SK-N-SH (cell line): Measurements from ENCODE around the gene FHIP1A.

GRCh38 chr4:151409092-151409967, at the start of gene FHIP1A:
Gene FHIP1A (plus strand): TSS chr4:151409176.
- RRBS: 6% methylated on average over 18 of the region's 55 CpGs
CAGE:
- cytosol, long polyA plus RNA: no peak
- long polyA plus RNA: no peak
- nucleus, long polyA plus RNA: start-site peak on the plus strand at chr4:151409146-151409323, 8 and 67 reads in 2 replicates

- RRBS: no CpG with 5 or more reads among the region's 4 CpGs
CAGE:
- cytosol, long polyA plus RNA: no peak
- long polyA plus RNA: no peak
- nucleus, long polyA plus RNA: no peak
Observed at GRCh38 chr4:151667991-151668611, 92.7 kb downstream of the GATB start.

DNA sequence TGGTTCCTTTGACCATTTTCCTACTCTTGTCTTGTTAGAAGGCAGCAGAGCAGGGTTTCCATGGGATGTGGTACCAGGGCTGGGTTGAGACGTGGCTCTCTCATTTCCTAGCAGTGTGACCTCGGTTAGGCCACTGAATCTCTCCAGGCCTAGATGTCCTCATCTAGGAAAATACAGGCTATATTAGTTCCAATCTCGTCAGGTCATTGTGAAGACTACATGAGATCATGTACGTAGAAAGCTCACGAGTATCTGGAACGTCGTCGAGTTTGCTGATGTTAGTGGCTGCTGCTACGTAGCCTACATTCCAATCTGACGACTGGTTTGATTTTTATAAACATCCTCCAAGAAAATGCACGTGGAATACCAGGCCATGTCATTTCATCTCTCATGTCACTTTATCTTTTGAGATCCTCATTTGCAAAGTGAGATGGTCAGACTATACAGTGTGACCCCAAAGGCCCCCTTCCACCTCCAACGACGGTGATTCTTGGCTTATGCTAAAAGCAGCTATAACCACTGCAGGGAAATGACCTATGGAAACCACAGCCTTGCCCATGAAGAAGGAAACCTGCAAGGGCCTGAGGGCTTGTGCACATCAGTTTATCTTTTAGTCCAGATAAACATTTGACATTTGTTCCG, 278.4 kb upstream of the GATB start:
- RRBS: no CpG with 5 or more reads among the region's 14 CpGs
CAGE:
- cytosol, long polyA plus RNA: no peak
- long polyA plus RNA: no peak
- nucleus, long polyA plus RNA: no peak

GRCh38 chr4:152255245-152255829, 280.6 kb downstream of the FBXW7 start:
- RRBS: no CpG with 5 or more reads among the region's 5 CpGs
CAGE:
- cytosol, long polyA plus RNA: no peak
- long polyA plus RNA: no peak
- nucleus, long polyA plus RNA: no peak

- RRBS: no CpG with 5 or more reads among the region's 4 CpGs
CAGE:
- cytosol, long polyA plus RNA: no peak
- long polyA plus RNA: no peak
- nucleus, long polyA plus RNA: no peak
Observed at GRCh38 chr4:152448641-152449277, 87.1 kb downstream of the FBXW7 start.

DNA sequence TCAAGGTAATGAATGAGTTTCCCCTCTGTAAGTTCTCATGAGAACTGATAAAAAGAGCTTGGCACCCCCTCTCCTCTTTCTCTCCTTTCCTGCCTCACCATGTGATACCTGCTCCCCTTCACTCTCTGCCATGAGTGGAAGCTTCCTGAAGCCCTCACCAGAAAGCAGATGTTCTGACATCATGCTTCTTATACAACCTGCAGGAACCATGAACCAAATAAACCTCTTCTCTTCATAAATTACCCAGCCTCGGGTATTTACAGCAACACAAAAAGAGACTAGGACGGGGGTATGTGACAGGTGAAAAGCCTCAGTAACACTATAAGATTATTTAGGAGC, 21.3 kb downstream of the FBXW7 start:
- RRBS: no CpG with 5 or more reads among the region's 2 CpGs
CAGE:
- cytosol, long polyA plus RNA: no peak
- long polyA plus RNA: no peak
- nucleus, long polyA plus RNA: no peak

DNA sequence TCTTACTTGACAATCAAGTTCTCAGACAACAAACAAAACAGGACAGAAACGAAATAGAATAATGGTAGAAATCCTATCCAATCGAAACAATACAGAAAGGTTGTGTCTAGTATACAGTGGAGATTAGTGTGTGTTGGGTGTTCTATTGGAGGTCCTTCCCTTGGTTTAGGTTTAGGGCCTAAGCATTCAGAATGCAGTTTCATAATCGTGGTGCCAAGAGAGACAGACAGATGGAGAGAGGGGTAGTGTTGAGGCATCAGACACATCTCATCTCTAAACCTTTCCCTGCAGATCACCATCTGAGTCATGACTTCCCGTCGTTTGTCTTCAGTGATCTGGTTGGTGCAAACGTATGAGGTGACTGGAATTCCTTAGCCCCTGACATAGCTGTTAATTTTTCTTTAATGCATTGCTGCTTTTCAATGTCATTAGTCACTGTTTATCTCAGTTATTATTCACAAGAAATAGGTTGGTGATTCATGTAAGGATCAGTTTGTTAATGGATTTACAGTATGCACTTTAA, 1.0 kb upstream of the TMEM154 start:
- RRBS: no CpG with 5 or more reads among the region's 6 CpGs
CAGE:
- cytosol, long polyA plus RNA: no peak
- long polyA plus RNA: no peak
- nucleus, long polyA plus RNA: no peak

DNA sequence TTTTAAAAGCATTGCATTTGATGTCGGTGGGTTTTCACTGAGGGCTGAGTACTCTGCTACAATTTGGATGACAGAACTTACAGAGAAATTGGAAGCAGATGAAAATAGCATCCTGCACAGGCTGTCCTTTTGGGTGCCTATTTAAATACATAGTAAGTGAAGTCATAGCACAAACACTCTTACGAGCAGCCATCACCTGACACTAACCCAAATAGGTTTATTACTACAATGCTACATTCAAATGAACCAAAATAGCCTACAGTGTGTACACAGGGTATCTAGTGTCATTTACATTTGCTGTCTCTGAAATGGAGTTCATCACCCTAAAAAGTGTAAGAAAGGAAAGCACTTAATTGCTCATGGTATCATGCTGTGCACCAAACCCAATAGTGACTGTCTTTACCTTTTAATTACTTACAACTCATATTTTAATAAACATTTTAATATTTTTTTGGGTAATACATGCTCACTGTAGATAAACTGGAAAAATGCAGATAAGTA, 11.5 kb upstream of the TMEM154 start:
- RRBS: no CpG with 5 or more reads among the region's 2 CpGs
CAGE:
- cytosol, long polyA plus RNA: no peak
- long polyA plus RNA: no peak
- nucleus, long polyA plus RNA: no peak

DNA sequence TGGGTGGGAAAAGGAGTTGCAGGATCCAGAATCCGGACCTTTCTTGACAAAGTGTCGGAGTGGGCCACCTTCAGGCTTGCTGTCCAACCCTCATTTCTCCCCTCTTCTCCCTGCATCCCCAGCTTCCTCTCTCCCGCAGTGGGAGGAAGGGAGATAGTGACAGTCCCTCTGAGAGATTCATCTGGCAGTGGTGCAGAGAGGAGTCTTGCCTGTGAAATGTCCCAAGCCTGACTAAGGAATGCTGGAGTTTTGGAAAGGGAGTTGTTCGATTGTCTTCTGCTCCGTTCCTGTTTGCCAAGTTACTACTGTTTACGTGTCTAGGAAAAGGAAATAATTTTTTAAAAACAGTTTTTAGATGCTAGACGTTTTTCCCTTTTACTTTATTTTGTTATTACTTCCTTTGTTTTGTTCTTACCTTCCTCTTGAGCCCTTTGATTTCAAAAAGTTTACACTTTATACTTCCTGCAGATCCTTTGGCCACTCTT, 784 bp downstream of the ARFIP1 start:
- RRBS: 7% methylated on average over 1 of the region's 7 CpGs
CAGE:
- cytosol, long polyA plus RNA: no peak
- long polyA plus RNA: no peak
- nucleus, long polyA plus RNA: no peak

DNA sequence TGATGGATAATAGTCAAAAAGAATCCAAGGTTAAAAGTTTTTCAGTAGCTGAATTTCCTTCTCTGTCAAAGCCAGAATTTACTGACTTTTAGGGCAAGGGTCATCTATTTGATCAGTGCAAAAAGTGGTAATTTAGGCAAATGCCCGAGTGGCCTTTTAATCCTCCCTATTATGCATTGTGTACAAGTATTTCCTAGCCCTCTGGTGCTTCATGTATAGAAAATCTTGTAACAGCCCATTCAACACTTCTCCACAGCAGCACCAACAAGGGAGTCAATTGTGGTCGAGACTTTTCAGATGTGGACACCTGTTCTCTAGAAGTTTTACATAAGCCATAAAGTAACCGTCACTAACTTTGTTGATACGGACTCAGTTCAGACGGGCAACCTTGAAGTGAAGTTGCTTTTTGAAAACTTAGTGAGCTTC, 51.0 kb upstream of the FHDC1 start:
- RRBS: no CpG with 5 or more reads among the region's 5 CpGs
CAGE:
- cytosol, long polyA plus RNA: no peak
- long polyA plus RNA: no peak
- nucleus, long polyA plus RNA: no peak

GRCh38 chr4:152889814-152890394, 46.2 kb upstream of the FHDC1 start:
- RRBS: no CpG with 5 or more reads among the region's 3 CpGs
CAGE:
- cytosol, long polyA plus RNA: no peak
- long polyA plus RNA: no peak
- nucleus, long polyA plus RNA: no peak

GRCh38 chr4:153248720-153250043, 44.9 kb downstream of the TRIM2 start:
- RRBS: 1% methylated on average over 14 of the region's 55 CpGs
CAGE:
- cytosol, long polyA plus RNA: no peak
- long polyA plus RNA: no peak
- nucleus, long polyA plus RNA: no peak

- RRBS: no CpG with 5 or more reads among the region's 3 CpGs
CAGE:
- cytosol, long polyA plus RNA: no peak
- long polyA plus RNA: no peak
- nucleus, long polyA plus RNA: no peak
Observed at GRCh38 chr4:153319160-153319588, 25.3 kb upstream of the MND1 start.

GRCh38 chr4:153429160-153429644, 37.0 kb upstream of the TMEM131L start:
- RRBS: no CpG with 5 or more reads among the region's 2 CpGs
CAGE:
- cytosol, long polyA plus RNA: no peak
- long polyA plus RNA: no peak
- nucleus, long polyA plus RNA: no peak

DNA sequence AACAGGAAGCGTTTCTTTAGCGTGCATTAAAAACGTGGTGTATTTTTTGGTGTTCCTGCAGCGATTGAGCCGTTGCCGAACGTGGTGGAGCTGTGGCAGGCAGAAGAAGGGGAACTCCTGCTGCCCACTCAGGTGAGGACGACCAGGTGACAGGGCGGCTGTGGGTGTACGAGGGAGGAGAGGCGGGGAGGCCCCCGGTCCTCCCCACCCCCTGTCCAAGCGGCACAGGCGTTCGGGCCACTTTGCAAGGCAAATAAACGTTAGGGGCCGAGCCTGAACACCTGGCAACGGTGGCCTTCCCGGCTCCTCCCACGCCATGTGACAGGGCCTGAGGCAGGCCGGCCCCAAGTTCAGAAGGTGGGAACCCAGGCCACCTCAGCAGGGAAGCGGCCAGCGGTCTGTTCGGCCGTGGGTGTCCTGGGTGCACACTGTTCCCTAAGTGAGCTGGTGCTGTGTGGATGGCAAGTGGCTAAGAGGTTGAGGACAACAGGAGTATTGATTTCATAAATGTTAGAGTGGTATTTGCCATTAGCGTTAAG, 1.1 kb downstream of the TMEM131L start:
- RRBS: 1% methylated on average over 6 of the region's 26 CpGs
CAGE:
- cytosol, long polyA plus RNA: no peak
- long polyA plus RNA: no peak
- nucleus, long polyA plus RNA: no peak

DNA sequence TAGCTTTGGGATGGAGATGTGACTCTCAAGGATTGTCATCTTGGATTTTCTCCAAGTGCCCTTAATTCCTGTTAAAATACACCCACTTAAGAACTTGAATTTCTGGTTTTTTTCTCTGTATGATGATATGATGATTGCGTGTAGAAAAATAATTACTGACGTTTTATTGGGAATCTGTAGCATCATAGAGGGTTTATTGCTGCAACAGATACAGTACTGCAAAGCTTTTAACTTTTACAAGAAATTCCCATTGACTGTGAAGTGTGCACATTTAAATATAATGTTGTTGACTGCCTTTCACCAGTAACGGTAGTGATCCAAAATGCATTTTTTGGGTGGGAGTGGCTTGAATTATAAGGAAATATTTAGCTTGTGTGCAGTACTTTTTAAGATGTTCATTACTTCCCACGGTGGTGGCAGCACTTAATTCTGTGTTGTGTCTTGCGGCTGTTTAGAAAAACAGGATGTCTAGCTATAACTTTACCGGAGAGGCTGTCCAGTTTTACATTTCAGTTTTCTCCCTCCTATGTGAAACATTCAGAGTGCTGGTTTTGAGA, 1.6 kb downstream of the TMEM131L start:
- RRBS: no CpG with 5 or more reads among the region's 6 CpGs
CAGE:
- cytosol, long polyA plus RNA: no peak
- long polyA plus RNA: no peak
- nucleus, long polyA plus RNA: no peak

- RRBS: no CpG with 5 or more reads among the region's 7 CpGs
CAGE:
- cytosol, long polyA plus RNA: no peak
- long polyA plus RNA: no peak
- nucleus, long polyA plus RNA: no peak
Observed at GRCh38 chr4:153497076-153497663, 31.0 kb downstream of the TMEM131L start.

DNA sequence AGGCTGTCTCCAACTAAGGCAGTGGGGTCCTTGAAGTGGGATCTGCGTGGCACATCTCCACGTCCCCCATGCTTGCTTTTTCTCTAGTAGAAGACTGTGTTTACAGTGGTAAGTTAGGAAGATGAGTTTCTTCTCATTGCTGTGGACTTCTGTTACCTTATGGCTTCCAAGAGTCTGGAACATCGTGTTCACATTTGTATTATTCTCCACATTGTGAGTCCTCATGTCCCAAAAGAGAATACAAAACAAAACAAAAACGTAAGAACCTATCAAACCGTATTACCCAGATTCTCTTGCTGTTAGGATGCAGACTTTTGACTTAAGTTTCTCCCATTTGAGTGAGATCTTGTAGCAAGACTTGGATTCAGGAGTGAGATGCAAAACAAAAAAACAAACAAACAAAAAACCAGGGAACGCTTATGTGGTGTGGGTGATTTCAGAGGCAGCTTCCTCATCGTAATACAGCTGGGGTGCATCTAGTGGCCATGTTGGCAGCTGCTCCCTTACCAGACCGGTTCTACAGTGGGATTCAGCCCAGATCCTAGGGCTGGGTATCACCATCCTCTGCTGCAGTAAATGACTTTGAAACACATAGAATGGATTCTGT, 41.3 kb downstream of the TMEM131L start:
- RRBS: no CpG with 5 or more reads among the region's 8 CpGs
CAGE:
- cytosol, long polyA plus RNA: no peak
- long polyA plus RNA: no peak
- nucleus, long polyA plus RNA: no peak

DNA sequence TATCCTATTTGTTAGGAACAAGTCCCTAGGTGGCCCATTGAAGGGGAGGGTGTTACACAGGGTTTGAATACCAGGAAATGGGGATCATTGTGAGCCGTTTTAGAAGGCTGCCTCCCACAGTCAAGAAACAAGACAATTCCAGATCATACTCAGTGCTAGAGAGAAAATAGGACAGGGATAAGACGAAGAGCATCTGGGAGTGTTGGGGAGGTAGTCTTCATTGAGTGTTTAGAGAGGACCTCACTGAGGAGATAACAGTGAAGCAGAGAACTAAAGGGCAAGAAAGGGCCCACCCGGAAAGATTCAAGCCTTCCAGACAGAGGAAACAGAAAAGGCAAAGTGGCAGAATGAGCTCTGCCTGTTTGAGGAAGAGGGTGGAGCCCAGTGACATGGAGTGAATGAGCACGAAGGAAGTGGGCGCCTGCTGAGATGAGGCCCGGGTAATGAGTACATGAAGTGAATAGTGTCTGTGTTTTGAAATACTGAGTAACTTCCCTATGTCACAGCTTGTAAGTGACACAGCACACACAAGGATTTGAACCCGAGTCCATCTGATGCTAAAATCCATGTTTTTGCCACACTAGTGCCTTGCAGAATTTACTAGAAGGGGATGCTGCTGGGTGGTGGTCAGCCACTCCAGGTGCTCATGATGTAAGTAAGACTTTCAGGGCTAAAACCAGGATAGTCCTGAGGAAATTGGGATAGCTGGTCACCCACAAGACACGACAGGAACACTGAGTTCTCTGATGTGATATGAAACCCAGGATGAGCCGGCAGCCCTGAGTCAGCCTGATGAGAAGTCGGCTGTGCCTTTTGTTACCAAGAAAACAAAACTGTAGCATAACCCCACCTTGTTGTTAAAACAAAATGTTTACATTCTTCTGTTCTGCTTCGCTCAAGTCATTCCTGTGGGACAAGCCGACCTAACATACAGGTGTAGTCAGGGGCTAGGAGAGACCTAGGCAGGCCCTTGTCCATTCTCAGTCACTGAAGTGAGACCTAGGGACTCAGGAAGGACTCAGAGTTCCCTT, 32.4 kb upstream of the TLR2 start:
- RRBS: no CpG with 5 or more reads among the region's 12 CpGs
CAGE:
- cytosol, long polyA plus RNA: no peak
- long polyA plus RNA: no peak
- nucleus, long polyA plus RNA: no peak

DNA sequence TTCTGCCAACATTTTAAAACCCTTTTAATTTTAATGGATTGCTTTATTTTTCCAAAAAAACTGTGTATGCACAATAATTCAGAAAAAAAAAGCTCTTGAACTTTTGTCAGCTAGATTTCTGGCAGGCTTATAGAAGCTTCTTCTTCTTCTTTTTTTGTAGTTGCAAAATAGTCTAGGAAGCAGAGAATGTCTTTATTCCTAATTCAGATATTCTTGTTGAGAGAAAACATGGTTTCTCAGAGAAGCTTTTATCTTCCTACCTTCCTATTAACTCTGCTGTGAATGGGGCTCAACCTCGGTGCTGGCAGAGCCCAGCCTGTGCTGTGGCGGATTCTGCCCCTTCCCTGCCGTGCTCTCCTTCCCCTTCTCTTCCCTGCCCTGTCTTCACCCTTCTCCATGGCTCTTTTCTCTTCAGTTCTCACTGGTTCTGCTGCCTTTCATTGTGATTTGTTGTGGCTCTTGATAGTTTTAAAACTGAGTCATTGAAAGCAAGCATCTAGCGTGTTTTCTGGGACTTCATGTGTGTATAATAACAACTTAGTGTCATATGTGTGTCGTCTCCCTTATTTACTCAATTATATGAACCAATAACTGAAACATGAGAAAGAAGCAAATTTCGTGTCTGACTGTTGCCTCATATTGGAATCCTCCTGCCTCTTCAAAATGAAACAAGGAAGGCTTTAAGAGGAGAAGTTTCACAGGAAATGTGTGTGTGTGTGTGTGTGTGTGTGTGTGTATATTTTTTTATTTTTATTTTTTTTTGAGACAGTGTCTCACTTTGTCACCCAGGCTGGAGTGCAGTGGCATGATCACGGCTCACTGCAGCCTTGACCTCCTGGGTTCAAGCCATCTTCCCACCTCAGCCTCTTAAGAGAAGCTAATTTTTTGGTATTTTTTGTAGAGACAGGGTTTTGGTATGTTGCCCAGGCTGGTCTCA, 145.6 kb upstream of the SFRP2 start:
- RRBS: no CpG with 5 or more reads among the region's 7 CpGs
CAGE:
- cytosol, long polyA plus RNA: no peak
- long polyA plus RNA: no peak
- nucleus, long polyA plus RNA: no peak